Hematopoietic multipotent progenitor cell (in vitro differentiated cells): ENCODE data around the gene SNX33.

- CAGE, long polyA plus RNA: no peak
Measured at GRCh38 chr15:74812986-74813327, 322 bp downstream of the LMAN1L start.

DNA sequence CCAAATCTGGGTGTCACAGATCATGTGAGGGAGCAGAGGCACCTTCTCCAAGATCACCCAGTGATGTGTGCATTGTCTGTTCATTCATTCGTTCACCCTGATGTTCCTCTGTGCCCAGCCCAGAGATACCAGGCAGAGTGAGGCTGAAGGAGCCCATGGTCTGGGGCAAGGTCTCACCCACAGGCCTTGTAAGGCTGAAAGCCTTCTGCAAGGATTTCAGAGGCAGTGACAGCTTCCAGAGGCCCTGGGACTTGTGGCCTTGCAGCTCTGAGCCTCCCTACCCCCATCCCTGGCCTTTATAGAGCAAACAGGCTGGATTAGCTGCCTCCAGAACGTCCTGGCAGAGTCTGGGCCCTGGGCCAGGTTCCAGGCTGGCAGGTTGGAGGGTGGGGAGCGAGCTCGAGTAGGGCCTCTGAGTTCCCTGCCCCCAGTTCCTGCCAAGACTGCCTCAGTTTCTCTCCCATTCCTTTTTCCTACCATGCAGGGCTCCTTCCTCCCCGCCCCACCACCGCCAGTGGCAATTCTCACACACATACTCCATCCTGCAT lies 2.4 kb downstream of the LMAN1L start:
- CAGE, long polyA plus RNA: no peak

DNA sequence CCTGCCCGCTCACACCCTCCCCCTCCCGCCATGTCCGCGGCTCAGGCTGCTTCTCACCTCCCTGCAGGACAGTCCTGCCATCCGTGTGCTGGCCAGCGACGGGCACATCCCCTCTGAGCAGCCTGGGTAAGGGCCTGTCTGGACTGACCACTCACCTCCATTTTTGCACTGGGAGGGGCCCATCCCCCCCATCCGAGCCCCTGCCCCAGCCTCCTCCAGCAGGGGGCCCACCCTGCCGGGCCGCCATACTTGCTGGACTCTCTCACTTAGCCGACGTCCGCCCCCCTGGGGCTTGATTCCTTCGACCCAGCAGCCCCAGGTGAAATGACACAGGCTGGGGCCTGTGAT lies 3.9 kb downstream of the LMAN1L start:
- CAGE, long polyA plus RNA: no peak

DNA sequence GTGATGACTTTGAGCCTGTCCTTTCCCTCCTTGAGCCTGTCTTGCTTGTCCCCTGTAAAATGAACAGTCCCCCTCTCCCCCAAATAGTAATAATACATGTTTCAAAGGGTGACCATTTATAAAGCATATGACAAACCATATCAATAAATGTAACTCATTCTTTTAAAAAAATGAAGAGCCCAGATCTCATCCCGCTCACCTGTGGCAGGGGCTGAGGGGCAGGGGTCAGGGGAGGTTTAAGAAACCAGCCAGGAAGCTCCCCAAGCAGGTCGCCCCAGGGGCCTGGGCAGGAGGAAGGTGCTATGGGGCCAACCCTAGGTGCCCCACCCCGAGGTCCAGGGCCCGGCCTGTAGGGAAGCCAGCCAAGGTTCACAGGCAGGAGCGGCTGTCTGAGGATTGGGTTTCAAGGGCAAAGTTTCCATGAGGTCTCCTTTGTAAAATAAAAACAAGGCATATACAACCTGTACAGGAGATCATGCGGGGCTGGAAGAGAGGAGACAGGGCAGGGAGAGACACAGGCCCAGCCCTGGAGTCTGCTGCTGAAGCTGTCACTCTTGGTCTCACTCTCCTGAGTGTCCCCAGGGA lies 5.3 kb downstream of the CPLX3 start:
- CAGE, long polyA plus RNA: no peak

GRCh38 chr15:74843437-74843883 lies 504 bp upstream of the ULK3 start:
- CAGE, long polyA plus RNA: no peak

DNA sequence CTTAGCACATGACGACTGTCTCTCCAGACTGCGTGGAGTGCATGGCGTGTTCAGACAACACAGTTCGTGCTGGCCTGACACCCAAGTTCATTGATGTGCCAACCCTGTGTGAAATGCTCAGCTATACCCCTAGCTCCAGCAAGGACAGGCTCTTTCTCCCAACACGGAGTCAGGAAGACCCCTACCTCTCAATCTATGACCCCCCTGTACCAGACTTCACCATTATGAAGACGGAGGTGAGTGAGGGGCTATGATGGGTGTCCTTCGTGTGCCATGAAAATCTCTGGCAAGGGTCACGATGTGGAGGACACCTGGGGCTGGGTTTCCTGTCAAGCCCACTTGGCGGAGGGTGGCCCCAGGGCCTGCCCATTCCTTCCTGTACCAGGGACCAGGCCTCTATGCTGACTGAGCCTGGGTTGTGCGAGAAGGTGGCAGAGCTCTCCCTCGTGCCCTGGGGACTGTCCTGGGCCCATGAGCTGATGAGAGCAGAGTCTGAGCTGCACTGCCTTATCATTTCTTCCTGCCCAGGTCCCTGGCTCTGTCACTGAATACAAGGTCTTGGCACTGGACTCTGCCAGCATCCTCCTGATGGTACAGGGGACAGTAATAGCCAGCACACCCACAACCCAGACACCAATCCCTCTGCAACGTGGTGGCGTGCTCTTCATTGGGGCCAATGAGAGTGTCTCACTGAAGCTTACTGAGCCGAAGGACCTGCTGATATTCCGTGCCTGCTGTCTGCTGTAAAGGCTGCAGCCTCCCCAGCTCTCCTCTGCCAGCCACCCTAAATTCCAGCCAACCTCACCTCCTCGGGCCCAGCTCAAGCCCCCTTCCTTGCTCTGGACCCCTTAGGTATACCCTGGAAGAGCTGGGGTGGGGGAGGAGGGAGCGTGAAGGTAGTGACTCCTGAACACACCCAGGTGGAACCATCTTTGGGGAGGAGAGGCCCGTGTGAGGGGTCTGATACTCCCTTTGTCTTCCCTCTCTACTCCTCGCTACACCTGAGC lies 7.4 kb downstream of the MPI start:
- CAGE, long polyA plus RNA: no peak

DNA sequence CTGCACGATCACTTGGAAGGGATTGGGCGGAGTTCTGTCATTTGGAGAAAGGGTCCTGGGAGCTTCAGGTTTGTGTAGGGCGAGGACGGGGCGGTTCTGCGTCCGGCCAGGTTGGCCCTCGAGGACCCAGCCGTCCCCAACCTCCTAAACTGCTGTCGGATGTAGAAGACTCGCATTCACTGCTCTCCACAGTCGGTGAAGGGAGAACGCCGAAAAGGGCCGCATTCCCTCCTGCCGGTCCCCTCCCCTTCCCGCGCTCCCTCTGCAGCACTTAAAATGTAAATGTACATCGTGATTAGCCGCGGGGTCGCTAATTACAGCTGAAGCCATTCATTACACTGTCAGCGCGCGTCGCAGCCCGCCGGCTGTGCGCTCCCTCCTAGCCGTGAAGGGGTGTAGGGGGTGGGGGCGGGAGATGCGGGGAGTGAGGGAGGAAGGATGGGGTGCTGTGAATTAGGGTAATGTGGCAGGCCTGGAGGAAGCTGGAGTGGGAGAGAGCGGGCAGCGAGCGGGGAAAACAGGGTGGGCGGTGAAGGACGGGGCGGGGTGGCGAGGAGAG lies 2.6 kb upstream of the RPP25 start:
- CAGE, long polyA plus RNA: no peak

DNA sequence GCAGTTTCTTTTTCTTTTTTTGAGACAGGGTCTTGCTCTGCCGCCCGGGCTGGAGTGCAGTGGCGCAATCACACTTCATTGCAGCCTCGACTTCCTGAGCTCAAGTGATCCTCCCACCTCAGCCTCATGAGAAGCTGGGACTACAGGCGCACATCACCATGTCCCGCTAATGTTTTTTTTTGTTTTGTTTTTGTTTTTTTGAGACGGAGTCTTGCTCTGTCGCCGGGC lies 11.9 kb downstream of the SCAMP5 start:
- CAGE, long polyA plus RNA: no peak

DNA sequence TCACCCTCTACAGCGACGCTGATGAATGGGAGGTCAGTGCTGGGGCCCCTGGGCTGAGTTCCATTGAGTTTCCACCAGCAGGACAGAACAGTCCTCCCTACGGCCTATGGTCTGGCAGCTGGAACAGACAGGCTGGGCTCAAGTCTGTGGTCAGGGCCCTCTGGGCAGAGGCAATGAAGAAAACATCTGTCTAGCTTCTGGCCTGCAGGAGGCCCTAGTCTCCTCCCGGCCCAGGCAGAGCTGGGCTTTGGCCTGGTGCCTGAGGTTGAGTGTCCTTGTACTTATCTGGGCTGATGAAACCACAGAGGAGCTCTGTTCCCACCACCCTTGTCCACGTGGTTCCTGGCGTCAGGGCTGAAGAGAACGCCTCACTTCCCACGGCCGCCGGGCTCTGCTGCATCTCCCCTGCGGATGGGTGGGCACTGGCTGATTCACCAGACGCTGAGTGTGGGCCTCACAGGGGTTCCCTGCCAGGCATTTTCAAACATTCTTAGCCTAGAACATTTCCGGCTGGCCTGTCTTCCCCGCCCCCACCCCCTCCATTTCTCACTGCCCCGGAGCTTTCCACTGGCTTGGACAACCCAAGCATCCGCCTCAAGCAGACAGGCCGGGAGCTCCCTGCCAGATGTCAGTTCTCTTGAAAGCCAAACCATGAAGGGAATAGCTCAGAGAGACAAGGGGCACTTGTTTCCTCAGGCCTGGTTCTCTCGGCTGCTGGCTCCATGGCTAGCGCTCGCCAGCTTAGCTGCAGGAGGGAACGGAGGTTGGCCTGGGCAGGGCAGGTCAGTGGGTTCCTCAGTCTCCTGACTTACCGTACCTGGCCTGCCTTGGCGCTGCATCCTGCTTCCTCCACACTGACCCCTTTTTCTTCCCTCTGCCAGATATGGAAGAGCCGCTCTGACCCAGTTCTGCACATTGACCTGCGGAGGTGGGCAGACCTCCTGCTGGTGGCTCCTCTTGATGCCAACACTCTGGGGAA lies 20.4 kb downstream of the PPCDC start:
- CAGE, long polyA plus RNA: no peak

DNA sequence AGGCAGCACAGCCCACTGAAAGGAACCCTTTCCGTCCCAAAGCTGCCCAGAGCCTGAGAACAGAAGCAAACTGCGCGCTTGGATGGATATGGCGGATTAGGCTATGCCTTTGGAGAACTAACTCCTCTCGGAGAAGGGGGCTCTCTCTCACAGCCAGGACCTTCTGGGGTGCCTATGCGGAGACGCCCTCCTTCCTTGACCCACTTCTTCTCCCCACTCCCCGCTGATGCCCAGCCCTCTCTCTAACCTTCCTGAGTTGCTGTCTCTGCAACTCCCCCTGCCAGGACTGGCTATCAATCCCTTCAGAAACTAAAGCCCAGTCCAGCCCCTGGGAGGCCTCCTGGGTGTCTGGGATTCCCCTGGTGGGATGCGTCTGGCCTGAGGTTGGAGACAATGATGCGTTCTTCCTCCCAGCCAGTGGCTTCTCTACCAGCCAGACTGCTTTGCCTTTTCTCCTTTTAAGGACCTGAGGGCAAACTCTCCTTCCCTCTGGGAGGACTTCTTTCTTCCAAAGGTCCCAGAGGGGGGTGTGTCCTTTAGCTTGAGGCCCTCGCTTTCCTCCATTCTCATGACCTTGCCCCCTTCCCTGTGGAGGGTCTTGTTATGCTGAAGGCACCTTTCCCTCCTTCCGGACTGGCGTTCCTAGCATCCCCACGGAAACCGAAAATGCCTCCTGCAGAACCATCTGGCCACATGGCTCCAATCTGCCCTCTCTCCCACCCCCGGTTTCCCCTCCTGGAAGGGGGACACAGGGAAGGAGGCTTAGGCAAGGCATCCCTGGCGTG lies 63.5 kb upstream of the C15orf39 start:
- CAGE, long polyA plus RNA: no peak

DNA sequence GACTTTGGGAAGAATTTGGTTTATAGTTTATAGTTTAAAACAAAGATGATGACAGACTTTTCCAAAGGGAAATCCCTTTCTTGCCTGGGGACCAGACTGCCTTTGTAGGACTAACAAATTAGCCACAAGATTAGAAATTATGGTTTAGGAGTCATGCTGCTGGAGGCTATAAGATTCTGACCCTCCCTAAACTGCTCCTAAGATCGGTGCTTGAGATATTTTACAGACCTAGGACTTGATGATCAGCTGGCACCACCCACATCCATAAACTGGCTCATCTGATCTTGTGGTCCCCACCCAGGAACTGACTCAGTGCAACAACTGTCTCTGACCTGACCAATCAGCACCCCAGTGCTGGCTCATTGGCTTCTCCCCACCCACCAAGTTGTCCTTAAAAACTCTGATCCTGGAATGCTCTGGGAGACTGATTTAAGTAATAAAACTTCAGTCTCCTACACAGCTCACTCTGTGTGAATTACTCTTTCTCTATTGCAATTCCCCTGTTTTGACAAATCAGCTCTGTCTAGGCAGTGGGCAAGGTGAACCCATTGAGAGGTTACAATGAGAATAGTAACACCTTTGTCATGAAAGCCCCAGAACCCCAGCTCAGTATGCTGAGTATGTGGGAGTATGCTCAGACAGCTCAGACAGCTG lies 51.6 kb upstream of the C15orf39 start:
- CAGE, long polyA plus RNA: no peak

DNA sequence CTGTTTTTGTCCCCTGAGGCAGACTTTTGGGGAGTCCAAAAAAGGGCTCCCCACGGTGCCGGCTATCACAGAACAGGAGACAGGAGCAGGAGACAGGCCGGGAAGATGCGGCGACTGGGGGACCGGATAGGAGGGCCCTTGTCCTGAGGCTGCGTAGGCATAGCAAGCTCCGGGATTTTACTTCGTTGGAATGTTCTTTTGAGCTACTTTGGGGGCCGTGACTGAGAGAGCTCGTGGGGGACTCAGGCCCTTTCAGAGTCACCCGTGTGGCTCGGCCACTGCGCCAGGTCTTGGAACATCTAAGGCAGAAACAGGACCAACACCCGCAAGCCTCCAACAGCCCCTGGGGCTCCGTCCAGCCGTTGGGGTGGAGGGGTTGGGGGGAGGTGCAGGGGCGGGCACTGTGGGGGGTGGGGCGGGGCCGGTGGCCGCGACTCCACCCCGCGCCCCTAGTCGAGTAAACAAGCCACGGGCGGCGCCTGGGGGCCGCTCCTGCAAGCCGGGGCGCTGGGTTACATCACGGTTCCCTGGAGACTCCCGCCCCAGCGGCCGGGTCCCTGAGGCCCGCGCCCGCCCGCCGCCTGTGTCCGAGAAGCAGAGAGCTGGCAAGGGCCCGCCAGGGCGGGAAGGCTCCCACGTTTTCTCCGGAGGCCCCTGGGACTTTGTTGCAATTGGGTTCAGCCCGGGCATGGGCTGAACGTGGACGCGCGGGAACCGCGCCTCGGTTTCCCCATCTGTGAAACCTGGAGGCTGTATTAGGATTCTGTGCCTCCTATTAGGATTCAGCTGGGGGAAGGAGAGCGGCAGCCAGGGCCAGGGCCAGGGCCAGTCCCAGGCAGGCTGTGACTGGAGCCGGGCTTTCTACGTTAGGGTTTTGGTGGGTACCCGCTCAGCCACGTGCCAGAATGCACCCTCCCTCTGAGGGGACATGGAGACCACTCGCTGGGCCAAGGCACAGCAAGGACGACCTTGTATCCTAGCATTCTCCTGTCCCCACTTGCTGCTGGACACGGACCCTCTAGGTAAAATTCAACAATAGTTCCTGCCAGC lies 23.2 kb upstream of the C15orf39 start:
- CAGE, long polyA plus RNA: no peak

DNA sequence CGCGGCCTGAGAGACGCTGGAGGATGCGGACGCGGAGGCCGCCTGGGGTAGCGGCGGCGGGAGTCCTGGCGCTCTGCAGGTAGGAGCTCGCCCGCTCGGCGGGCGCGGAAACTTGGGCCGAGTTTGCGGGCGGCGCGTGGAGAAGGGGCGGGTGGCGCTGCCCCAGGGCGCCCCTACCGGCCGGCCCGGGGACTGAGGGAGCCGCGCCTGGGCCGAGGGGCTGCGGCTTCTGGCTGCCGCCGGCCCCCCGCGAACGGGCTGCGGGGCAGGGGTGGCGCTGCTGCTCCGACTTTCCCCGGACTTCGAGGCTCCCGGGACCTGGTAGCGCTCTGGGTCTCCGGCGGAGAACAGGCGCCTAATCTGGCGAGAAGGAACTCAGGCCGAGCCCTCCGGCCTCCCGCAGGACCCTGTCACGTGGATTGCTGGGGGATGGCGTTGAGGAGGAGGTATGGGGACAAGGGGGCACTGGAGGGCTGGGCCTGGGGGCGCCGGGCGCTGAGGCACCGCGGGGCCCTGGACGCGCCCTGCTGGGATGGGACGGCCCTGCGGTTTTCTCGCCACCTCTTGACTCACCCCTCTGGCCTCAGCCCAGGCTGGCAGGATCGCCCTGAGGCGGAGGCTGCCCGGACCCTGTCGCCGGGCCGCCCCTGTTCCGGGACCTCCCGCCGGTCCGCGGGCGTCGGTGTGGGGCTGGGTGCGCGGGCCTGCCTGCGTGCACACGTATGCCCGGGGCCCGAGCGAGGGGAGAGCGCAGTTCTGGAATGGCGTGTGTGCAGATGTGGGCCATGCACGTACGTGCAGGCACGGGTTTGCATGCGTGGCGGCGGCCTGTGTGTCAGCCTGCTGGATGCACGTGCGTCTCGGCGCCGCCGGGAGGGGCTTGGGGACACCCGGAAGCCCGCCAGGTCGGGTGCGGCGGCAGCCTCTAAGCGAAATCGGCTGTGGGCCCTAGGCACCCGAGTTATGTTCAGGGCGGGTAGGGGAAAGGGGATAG lies 596 bp downstream of the C15orf39 start:
- CAGE, long polyA plus RNA: no peak

DNA sequence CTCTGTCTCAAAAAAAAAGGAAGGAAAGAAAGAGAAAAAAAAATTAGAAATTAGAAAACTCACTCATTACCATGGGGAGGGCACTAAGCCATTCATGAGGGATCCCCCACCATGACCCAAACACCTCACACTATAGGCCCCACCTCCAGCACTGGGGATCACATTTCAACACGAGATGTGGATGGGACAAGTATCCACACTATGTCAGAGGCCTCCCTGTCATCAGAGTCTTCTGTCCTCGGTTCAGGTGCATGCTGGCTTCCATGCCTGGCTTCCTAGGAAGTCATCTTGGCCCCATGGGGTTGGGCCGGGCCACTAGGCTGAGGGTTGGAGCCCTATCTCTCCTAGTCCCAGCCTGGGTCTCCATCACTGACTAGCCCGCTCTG lies 16.9 kb downstream of the C15orf39 start:
- CAGE, long polyA plus RNA: no peak

DNA sequence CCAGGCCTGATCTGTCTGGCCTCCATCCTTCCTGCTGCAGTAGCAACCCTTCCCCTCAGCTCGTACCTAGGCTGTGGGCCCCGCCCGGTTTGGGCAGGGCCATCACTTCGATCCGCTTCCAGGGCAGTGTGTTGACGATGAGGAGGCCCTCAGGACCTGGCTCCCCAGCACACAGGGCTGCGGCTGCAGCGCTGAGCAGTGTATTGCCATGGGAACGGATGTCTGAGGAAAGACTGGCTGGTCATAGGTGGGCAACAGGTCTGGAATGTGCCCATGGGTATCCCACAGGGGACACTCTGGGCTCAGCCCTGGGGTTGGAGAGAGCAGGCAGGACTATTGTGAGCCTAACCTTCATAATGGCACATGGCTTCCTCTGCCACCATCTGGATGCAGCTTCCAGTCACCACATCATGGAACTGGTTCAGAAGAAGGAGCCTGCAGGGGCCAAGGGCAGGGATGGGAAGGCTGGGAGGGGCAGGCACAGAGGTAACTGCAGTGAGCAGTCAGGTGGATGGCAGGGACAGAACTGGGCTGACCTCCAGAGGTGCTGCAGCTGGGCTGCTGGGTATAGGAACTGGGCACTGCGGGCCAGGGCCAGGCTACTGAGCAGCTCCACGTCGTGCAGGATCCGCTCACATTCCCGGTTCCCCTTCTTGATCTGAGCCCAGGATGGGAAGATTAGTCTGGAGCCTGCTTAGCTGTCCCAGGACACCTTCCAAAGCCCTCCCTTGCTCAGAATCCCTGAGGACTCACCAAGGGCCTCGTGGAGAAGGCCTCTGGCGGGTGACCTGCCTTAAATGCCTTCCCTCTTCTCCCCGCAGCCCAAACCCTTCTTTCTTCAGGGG lies 8.6 kb downstream of the MAN2C1 start:
- CAGE, long polyA plus RNA: no peak

DNA sequence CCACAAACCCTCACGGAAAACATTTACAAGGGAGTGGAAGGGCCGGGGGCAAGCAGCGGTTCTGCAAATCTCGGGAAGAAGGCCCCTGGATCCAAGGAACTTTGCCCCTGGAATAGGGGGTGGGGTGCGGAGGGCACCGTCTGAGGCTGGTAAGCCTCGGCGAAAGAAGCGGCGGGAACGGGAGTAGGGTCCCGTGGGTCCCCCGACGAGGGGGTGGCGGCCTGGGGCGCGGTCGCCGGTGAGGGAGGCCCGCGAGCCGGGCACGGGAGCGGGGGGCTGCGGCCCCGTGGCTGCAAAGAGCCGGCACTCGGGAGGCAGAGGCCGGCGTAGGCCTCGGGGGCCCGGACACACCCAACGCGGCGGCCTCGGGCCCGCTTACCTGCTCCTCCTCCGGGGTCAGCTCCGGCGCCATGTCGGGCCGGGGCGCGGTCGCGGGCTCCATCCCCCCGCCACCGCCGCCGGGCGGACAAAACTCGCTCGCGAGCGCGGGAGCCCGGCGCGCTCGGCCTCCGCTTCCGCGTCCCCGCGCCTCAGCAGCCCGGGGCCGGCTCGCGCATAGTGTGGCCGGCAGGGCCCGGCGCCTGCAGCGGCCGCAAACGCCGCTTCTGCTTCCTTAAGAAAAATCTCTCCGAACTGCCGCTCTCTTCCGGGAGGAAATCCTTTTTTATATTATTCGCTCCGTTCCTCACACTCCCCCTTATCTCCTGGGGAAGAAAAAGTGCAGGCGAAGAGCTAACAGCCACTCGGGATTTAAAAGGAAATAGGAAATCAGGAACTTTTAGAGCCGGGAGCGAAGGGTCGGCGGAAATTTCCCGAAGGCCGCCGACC lies 566 bp downstream of the PTPN9 start:
- CAGE, long polyA plus RNA: no peak

GRCh38 chr15:75647621-75648144 lies at the start of gene SNX33:
TSS of gene SNX33 (plus strand) at chr15:75647912.
- CAGE, long polyA plus RNA: start-site peak on the minus strand at chr15:75647958-75647994, 5 reads

DNA sequence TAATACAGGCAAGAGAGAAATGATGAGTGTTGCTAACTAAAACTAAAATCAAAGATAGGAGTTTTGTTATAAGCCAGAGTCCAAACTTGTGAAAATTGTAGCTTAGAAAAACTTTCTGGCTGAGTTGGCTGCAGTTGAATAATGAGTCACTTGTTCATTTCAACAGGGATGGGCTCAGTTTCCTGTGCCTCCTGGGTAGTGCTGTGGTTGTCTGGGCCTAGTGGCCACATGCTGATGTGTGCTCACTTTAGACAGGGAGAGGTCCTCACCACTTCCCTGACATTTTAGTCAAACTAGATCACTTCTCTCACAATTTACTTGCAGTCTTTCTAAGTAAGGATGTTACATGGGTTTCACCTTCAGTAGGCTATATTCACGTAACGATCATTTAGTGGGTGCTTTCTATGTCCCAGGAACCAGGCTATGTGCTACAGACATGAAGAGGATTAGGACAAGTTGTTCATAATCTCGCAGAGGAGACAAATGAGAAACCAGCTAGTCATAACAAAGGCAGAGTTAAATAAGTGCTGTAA lies 6.2 kb upstream of the UBE2Q2 start:
- CAGE, long polyA plus RNA: no peak

GRCh38 chr15:75859724-75860078 lies 16.5 kb downstream of the UBE2Q2 start:
- CAGE, long polyA plus RNA: no peak

GRCh38 chr15:75932512-75933294 lies 29.0 kb downstream of the FBXO22 start:
- CAGE, long polyA plus RNA: no peak